Tibial nerve (tissue), 3 donors: ENCODE results near the gene CAMK1D.

GRCh38 chr10:11573370-11574163, 37.9 kb downstream of the USP6NL start:
- PRO-cap: no peak
- RAMPAGE, long total RNA, 3 experiments: no peak in any of the 3 experiments

- PRO-cap: no peak
- RAMPAGE, long total RNA, 3 experiments: no peak in any of the 3 experiments
Measured at GRCh38 chr10:11596616-11597648, 14.5 kb downstream of the USP6NL start.

DNA sequence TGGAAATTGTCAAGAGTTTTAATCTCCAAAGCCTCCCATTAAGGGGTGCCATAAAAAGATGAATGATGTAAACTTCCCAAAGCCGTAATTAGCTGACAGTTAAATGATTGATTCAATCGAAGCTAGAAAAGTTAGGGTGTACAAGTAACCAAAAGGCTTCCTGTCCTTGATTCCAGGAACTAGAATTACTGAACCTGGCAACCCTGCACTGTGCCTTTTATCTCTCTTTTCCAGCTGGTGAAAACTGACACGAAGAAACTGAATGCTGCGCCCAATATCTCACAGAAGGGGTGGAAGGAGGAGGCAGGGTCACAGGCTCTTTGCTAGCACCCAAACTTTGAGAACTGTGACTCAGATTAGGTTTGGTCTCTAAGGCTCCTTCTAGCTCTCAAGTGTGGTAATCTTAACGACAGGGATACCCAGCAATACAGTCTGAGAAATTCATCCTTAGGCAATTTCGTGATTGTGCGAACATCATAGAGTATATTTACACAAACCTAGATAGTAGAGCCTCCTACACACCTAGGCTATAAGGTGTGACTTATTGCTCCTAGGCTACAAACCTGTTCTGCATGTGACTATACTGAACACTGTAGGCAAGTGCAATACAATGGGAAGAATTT, 1.0 kb upstream of the USP6NL start:
- PRO-cap: no peak
- RAMPAGE, long total RNA, 3 experiments: no peak in any of the 3 experiments

GRCh38 chr10:11715782-11716553, 26.2 kb upstream of the ECHDC3 start:
- PRO-cap: no peak
- RAMPAGE, long total RNA, 3 experiments: no peak in any of the 3 experiments

- PRO-cap: no peak
- RAMPAGE, long total RNA, 3 experiments: no peak in any of the 3 experiments
Measured at GRCh38 chr10:12054063-12054345, 11.4 kb upstream of the UPF2 start.

GRCh38 chr10:12071448-12071764, 2.7 kb downstream of the DHTKD1 start:
- PRO-cap: no peak
- RAMPAGE, long total RNA, 3 experiments: no peak in any of the 3 experiments

- PRO-cap: no peak
- RAMPAGE, long total RNA, 3 experiments: no peak in any of the 3 experiments
Measured at GRCh38 chr10:12181138-12181952, 14.3 kb downstream of the NUDT5 start.

DNA sequence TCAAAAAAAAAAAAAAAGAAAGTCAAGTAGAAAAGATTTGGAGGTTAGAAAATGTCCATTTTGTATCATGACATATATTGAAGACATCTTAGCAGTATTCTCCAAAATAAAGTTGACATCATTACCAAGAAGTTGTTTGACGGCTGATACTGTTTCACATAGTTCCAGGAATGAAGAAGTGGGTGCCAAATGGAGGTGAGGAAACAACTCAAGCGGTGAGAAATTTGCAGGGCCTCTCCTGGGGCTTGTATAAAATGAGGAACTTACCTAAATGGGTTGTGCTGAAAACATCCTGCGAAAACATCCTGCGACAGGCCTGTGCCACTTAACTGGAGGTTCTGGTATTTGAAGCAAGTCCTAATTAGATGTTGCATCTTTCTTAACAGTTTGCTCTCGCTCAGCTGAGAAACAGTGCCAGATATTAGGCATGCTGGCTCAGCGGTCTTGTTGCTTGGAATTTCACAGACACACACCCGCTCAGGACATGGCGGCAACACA, 47.8 kb downstream of the CDC123 start:
- PRO-cap: no peak
- RAMPAGE, long total RNA, 3 experiments: no peak in any of the 3 experiments

- PRO-cap: no peak
- RAMPAGE, long total RNA, 3 experiments: no peak in any of the 3 experiments
Measured at GRCh38 chr10:12270814-12271361, 74.9 kb downstream of the CDC123 start.

GRCh38 chr10:12349285-12350131, at the start of gene CAMK1D:
Gene CAMK1D (plus strand): TSS chr10:12349547.
- PRO-cap: bidirectional peak, plus-strand start at chr10:12349569, minus-strand start at chr10:12349410
- RAMPAGE, long total RNA, 3 experiments: no peak in any of the 3 experiments

DNA sequence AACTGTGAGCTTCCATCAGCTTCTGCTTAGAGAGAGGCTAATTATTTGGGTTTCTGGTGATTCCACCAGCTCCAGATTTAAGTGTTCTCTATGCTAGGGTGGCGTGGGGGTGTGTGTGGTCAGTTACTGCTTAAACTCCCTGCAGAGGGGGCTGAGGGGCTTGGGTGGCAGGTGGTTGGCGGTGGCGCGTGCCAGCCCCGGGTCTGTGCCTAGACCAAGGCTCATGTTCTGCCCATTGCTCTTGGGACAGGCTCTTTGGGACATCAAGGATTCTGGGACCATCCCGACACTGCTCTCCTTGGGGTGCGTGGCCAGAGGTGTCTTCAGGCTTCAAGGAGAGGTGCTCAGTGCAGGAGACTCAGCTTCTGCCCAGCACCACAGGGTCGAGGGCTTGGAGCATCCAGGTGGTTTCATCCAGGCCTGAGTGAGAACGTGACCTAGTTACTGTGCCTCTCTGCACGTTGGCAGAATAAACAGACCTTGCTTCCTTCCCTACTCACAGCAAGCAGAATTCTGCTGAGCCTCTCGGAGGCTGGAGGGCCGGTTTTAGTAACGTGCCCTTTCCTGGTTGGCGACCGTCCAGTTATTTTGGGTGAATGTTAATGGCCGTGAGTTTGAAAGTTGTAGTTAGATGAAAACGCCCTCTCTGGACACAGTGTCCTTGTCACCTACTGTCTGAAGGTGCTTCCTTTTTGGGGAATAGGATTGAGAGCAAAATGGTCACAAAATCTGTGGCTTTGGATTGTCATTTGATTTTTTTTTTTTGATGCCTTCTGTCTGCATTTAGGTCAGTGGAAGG, 39.9 kb downstream of the CAMK1D start:
- PRO-cap: no peak
- RAMPAGE, long total RNA, 3 experiments: no peak in any of the 3 experiments

- PRO-cap: no peak
- RAMPAGE, long total RNA, 3 experiments: start-site peak on the plus strand in 1 of 3 experiments, at chr10:12393375-12393704 at its widest, 6 reads per replicate
Measured at GRCh38 chr10:12393308-12393947, 44.1 kb downstream of the CAMK1D start.

GRCh38 chr10:12405289-12405783, 56.0 kb downstream of the CAMK1D start:
- PRO-cap: no peak
- RAMPAGE, long total RNA, 3 experiments: no peak in any of the 3 experiments

GRCh38 chr10:12529689-12530596, 180.6 kb downstream of the CAMK1D start:
- PRO-cap: no peak
- RAMPAGE, long total RNA, 3 experiments: no peak in any of the 3 experiments

DNA sequence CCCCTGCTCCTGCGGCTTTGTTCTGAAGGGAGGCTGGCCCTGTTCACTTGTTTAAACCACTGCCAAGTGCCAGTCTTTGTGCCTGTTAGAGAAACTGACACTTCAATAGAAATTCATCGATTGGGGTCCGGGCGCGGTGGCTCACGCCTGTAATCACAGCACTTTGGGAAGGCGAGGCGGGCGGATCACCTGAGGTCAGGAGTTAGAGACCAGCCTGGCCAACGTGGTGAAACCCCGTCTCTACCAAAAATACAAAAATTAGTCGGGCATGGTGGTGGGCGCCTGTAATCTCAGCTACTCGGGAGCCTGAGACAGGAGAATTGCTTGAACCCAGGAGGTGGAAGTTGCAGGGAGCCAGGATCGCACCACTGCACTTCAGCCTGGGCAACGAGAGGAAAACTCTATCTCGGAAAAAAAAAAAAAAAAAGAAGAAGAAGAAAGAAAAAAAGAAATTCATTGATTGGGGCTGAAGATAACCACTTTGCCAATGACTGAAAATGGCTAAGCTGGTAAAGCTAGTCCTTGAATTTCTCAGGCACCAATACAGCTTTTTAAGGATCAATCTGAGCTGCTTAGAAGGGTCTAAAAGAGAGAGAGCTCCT, 210.9 kb downstream of the CAMK1D start:
- PRO-cap: no peak
- RAMPAGE, long total RNA, 3 experiments: start-site peak on the plus strand in 2 of 3 experiments, centred at positions 131 to 295 of the sequence, 6 to 24 reads per replicate

DNA sequence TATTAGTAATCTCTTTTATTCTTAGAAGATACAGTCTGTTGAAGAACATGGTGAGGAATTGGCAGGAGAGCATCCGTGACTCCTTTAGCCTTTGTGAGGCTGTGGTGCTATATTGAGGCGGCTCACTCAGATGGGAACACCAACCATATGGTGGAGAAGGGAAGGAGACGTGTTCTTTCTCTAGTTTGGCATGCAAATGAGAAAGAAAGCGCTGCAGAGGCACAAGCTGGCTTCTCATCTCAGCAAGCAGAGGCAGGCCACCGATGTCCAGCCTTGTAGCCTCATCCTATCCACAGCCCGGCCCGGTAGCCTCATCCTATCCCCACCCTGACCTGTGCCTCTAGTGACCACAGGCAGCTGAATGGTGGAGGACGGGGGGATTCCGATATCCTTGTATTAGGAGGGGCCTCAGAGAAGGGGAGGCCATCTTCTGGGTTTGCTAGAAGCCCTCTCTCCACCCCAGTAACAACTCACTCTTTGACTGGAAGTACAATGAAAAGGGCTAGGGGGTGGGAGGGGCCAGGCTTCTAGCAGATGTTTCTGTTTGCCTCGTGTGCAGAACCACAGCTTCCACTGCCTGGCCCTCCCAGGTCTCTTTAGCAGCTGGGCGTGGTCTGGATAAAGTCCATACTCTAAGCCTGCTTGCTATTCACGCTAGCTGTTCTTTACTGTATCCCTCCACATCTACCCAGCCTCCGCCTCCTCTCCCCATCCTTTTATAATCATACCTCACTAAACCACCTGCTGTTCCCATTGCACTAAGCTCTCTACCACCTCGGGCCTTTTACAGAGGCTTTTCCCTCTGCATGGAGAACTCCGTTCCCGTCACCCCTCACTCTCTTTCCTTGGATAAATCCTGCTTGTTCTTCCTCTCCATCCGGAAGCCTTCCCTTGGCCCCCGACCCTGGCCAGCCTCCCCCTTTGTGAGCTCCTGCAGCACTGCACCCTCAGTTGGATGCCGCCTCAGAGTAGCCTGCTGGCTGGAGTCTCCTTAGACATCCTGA, 288.6 kb downstream of the CAMK1D start:
- PRO-cap: no peak
- RAMPAGE, long total RNA, 3 experiments: no peak in any of the 3 experiments

DNA sequence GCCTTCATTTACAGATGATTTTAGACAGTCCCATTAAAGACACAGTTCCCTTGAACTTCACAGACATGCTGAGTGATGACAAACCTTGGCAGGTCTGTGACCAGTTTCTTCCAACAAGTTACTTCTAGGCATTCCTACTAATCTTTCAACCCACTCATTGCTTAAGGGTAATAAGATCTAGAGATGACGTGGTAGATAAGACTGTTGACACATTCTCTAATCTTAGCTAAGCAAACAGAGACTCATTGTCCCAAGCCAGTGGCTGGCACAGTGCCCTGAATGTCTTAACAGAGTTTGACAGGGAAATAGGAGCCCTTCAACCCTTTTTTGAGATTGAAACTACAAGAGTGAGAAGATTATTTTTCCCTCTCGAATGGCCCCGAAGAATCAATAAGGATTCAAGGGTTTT, 281.1 kb downstream of the CCDC3 start:
- PRO-cap: no peak
- RAMPAGE, long total RNA, 3 experiments: no peak in any of the 3 experiments

- PRO-cap: no peak
- RAMPAGE, long total RNA, 3 experiments: no peak in any of the 3 experiments
Measured at GRCh38 chr10:12785313-12785834, 216.1 kb downstream of the CCDC3 start.

DNA sequence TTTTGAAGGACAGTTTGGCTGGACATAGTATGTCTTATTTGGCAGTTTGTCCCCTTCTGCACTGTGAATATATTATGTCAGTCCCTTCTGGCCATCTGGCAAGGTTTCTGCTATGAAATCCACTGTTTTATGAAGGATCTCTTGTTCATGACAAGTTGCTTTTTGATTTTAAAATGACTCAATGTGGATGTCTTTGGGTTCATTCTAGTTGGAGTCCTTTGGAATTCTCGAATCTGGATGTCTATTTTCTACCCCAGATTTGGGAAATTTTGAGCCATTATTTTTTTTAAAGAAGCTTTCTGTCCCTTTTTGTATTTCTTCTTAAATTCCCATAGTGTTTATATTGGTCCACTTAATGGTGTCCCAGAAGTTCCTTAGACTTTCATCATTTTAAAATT, 21.6 kb upstream of the MCM10 start:
- PRO-cap: no peak
- RAMPAGE, long total RNA, 3 experiments: no peak in any of the 3 experiments

GRCh38 chr10:13184734-13185593, 23.6 kb downstream of the MCM10 start:
- PRO-cap: no peak
- RAMPAGE, long total RNA, 3 experiments: no peak in any of the 3 experiments